Choroid plexus epithelial cell (primary cell): Measurements from ENCODE around the genes FOXP2, WNT2 and CTTNBP2.

DNA sequence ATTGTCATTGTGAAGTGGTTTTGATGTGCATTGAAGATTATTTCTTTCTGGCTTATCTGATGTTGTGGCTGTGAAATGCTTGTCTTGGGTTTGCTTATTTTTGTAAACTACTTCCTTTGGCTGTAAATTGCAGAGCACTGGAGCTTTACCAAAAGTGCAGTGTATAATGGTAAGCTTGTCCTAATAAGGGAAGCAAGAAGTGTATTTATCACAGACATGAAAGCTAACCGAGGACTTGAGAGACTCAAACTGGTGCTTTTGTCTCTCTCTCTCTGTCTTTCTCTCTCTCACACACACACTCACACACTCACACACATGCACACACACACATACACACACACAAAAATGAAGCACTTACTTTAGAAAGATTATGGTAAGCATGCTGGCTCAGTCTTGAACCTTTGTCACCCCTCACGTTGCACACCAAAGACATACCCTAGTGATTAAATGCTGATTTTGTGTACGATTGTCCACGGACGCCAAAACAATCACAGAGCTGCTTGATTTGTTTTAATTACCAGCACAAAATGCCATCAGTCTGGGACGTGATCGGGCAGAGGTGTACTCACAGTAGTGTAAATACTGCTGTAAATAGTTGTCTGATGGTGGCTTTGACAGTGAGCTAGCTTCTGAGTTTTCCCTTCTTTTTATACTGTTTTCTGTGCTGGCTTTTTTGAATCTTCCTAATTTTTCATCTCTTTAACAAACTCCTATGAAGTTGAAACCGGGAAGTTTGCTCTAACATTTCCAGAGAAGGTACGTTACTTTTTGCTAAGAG is at the start of gene FOXP2:
Gene FOXP2, plus strand, starts transcription at position 211 of the 778 bp plus-strand sequence.
- RRBS, result no CpG with 5 or more reads among the region's 9 CpGs

GRCh38 chr7:114961232-114961929 is 39.5 kb downstream of the MDFIC start:
- RRBS, result no CpG with 5 or more reads among the region's 2 CpGs

DNA sequence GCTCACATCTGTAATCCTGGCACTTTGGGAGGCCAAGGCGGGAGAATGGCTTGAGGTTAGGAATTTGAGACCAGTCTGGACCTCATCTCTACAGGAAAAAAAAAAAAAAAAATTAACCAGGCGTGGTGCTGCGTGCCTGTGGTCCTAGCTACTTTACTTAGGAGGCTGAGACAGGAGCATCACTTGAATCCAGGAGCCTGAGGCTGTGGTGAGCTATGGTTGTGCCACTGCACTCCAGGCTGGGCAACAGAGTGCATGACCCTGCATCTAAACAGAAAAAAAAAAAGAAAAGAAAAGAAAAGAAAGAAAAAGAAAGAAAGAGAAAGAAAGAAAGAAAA is 75.6 kb downstream of the MDFIC start:
- RRBS, result no CpG with 5 or more reads among the region's 3 CpGs

GRCh38 chr7:115477412-115477815 is 553.1 kb downstream of the TFEC start:
- RRBS, result no CpG with 5 or more reads among the region's 26 CpGs

DNA sequence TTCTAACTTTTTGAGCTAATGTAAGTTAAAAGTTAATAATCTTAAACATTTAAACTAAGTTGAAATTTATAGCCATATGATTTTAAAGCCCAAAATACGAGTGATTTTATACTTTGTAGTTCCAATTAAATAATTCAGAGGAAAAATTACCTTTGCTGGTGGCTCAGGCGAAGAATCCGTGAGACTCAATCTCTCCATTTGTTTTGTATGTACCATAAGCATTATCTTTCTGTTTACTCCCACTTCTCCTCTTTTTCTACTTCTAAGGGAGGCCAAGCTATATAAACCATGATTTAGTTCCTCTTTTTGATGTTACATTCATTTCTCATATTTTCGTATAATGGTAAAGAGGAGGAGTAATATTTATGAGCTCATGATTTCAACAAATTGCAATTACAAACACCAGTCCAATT is 50.7 kb upstream of the TES start:
- RRBS, result no CpG with 5 or more reads among the region's 4 CpGs

DNA sequence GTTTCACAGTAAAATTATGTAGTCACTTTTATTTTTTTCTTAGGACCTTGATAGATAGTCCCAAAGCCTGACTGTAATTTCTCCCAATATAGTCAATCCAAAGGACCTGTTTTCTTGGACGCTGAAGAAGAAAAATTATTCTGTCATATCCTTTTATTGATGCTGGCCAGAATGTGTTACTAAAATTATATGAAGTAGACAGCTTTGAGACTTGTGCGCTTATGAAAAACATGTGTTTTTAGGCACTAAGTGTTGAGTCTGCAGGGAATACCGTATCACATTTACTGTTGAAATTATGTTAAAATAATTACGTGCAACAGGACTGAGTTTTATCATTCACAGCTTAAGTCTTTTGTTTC is 17.9 kb downstream of the TES start:
- RRBS, result no CpG with 5 or more reads among the region's 4 CpGs

DNA sequence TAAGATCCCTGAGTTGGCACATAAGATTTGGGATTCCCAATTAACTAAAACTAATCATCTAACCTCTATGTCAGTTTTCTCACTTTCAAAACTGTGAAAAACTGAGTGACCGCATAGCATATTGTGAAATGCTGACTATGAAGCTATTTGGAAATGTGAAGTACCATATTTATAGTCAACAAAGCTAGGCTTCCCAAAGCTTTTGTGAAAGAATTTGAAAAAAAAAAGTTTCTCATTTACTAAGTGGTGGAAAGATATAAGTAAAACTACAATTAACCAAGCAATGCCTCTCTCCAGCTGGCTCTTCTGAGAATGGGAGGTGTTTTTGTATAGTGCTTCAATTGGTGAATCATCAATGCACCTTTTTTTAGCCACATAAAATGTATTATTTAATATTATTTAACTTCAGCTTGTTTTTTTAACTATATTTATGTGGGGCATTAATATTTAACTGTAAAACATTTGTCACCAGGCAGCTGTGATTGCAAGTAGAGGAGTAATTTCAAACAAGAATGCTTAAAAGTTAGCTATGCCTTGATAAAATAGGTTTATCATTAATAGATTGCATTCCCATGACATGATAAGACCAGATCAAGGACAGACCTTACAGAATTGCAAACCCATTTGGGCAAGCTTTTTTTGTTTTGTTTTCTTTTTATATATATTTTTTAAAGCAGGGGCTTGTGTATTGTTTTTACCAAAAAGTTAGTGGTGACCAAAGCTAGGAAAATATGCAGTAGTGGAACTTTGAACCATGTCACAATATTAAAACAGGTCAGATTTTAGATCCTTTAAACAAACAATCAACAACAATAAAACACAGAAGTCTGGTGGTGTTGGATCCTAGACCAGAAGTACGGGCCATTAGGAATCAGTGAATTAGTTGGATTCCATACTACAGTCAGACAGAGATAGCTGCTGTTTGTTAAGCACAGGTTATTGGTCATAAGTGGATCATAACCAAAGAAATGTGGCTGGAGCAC is 2.7 kb downstream of the CAV2 start:
- RRBS, result no CpG with 5 or more reads among the region's 2 CpGs

- RRBS, result no CpG with 5 or more reads among the region's 9 CpGs
Observed at GRCh38 chr7:116592253-116592869, 67.5 kb downstream of the CAV1 start.

DNA sequence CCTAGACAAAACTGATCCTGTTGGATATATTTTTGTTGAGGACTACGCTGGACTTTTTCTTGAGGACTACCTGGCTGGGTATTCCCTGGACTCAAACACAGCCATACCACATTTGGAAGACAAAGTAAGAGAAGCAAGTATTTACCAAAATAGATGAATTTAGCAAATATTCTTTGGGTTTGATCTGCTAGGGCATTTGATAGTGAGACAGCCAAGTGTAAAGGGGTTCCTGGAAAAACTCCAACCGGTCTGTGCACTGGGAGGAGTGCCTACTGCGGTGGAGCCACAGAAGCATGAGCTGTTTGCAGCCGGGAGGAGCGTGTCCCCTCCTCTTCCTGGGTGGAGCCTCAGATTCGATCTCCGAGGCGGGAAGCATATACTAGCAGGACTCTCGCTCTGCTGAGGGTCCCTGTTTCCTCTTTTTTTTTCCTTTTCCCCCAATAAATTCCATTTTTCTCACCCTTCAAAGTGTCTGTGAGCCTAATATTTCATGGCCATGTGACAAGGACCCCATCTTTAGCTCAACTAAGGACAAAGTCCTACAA is 45.2 kb upstream of the MET start:
- RRBS, result 72% methylated on average over 2 of the region's 9 CpGs

DNA sequence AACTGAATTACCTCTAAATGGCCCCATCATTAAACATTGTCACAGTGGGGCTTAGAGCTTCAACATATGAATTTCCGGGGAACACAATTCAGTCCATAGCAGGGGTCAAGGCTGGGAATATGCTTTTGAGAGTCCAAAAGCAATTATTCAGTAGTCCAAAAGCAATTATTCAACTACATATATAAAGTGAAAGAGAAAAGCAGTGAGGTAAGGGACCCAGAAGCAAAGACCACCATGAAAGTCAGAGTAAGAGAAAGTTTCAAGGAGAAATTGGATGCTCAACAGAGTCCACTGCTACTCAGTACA is 76.2 kb upstream of the CAPZA2 start:
- RRBS, result no CpG with 5 or more reads among the region's 1 CpG

GRCh38 chr7:116876683-116877162 is 14.3 kb downstream of the CAPZA2 start:
- RRBS, result no CpG with 5 or more reads among the region's 5 CpGs

- RRBS, result no CpG with 5 or more reads among the region's 19 CpGs
Observed at GRCh38 chr7:117019973-117021268, 67.1 kb downstream of the ST7 start.

DNA sequence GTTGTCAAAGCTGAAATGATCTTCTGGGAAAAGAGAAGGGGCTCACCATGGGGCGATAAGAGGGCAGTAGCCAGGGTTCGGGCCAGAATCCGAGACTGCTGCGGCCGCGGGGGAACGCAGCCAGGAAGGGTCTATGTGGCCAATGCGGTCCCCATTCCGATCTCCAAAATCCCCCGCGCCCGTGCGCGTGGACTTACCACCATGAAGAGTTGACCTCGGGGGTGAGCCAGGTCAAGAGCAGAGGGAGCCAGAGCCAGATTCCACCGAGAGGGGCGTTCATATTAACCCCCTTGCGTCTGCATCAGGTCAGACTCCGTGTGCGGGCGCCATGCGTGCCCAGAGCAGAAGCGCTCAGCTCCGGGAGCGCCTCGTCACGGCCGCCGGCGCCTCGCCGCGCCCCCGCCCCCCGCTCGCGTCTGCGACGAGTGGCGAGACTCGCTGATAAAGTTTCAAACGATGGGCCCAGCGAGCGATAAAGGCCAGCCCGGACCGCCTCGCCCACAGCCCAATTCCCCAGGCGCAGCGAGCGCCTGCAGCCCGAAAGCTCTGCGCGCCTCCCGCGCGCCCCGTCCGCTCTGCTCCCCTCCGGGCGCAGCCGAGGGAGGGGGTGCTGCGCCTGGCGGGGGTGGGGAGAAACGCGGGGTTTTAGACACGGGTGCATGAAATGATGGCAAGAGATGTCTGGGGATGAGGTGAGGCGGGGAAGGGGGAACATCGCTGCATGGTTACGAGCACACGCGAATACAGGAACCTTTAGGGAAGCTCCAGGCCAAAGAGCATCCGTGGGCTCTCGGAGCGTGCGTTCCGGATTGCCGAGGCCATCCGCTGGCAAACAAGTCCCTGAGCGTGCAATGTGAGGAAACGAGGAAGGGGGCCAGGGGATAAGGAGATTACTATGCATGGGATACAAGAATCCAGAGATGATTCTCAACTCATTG is at the start of gene WNT2:
Gene WNT2, minus strand, starts transcription at position 349 of the 938 bp plus-strand sequence.
- RRBS, result 1% methylated on average over 22 of the region's 80 CpGs

- RRBS, result 3% methylated on average over 16 of the region's 81 CpGs
Observed at GRCh38 chr7:117323740-117325045, 1.3 kb upstream of the WNT2 start.

DNA sequence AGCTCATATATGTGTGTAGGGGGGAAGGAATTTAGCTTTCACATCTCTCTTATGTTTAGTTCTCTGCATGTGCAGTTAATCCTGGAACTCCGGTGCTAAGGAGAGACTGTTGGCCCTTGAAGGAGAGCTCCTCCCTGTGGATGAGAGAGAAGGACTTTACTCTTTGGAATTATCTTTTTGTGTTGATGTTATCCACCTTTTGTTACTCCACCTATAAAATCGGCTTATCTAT is 1.2 kb downstream of the CFTR start:
- RRBS, result no CpG with 5 or more reads among the region's 2 CpGs

DNA sequence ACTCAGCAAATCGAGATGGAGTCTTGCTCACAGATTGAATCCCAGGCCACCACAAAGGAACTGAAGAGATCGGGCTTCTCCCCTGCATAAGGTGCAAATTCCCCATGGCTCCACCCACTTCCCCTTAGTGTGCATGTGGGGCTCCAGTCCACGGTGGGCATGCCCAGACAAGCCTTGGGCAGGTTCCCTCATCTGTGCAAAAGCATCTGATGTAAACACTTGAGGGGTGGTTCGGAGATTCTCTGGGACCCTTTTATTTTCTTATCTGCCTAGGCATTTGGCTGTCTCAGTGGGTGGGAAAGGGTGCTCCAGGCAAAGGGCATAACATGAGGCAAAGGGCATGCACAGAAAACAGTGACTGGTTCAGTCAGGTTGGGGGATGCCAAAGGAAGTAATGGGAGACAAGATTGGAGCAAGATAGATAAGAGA is 150.7 kb downstream of the CFTR start:
- RRBS, result no CpG with 5 or more reads among the region's 4 CpGs

- RRBS, result no CpG with 5 or more reads among the region's 2 CpGs
Observed at GRCh38 chr7:117688374-117688709, 184.9 kb downstream of the CTTNBP2 start.

DNA sequence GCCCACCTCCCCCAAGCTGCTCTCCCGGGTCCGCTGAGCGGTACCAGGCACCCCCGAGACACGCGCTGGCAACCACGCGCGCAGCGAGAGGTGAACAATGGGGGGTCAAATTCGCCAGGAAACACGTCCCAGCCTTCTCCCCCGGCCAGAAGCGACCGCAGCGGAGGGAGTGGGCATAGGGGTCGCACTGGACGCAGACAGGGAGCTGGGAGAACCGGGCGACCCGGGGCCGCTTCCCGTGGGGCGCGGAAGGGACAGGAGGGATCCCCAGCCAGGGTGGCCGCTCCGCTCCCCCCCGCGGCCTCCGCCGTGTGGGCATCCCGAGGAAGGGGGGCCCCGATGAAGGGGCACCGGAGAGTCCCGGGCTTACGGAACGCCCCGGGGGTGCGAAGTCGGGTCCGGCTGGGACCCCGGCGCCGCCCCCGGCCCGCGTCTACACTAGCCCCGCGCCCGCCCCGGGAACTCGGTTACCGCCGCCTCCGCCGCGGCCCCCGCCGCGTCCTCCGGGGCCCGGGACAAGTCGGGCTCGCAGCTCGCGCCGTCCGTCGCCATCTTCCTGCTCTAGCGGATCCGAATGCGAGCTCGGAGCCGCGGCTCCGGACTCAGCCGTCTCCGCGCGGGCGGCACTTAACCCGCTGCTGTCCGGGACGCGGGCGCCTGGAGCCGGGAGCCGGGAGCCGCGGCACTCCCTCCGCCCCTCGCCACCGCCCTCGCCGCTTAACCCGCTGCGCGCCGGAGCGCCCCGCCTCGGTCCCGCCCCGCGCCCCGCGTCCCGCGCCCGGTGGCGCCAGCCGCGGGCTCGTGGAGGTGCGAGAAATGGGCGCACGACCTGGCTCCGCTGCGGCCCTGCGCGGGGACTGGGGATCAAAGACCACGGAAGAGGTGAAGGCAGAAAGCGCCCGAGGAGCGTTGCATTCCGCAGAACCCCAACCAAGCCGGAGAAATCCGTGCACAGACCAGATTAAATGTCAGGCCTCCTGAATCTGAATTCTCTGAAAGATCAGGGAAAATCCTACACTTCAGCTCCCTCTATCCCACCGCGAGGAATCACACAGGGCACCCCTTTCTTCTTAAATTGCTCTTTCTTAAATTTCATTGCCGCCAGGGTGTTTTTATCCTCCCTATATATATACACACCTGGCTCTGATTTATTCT is at the start of gene CTTNBP2:
Gene CTTNBP2, minus strand, starts transcription at position 578 of the 1,155 bp plus-strand sequence.
- RRBS, result 2% methylated on average over 62 of the region's 131 CpGs

DNA sequence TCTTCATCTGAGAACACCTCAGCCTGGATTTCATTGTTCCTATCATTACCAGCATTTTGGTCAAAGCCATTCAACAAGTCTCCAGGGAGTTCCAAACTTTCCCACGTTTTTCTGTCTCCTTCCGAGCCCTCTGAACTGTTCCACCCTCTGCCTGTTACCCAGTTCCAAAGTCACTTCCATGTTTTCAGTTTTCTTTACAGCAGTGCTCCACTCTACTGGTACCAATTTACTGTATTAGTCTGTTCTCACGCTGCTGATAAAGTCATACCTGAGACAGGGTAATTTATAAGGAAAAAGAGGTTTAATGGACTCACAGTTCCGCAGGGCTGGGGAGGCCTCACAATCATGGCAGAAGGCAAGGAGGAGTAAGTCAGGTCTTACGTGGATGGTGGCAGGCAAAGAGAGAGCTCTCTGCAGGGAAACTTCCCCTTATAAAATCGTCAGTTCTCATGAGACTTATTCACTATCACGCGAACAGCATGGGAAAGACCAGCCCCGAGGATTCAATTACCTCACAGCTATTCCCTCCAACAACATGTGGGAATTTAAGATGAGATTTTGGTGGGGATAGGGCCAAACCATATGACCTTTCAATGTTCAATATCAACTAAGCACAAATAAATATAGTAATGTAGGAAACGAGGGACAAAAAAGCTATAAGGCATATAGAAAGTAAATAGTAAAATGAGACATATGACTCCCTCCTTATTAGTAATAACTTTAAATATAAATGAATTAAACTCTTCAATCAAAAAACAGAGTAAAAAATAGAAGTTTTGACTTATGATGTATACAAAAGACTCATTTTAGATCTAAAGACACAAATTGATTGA is 559.4 kb upstream of the KCND2 start:
- RRBS, result no CpG with 5 or more reads among the region's 10 CpGs

DNA sequence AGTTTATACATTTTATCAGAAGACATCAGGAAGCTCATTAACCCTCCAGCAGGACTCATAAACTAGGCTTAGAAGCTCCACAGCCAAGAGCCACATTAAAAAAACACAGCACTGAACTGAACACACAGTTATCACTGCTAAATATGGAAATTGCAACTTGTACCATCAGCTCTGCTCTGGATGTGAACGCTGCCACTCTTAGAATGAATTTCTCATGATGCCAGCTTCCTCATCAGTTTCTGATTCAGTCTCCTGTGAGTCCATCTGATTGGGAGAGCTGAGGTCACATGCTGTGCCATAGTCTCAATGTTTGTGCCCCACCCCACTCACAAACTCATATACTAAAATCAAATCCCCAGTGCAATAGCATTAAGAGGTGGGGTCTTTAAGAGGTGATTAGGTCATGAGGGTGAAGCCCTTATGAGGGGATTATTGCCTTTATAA is 17.1 kb upstream of the ING3 start:
- RRBS, result no CpG with 5 or more reads among the region's 1 CpG